GM19240 (cell line): ENCODE measurements around the gene SERPINA10.

DNA sequence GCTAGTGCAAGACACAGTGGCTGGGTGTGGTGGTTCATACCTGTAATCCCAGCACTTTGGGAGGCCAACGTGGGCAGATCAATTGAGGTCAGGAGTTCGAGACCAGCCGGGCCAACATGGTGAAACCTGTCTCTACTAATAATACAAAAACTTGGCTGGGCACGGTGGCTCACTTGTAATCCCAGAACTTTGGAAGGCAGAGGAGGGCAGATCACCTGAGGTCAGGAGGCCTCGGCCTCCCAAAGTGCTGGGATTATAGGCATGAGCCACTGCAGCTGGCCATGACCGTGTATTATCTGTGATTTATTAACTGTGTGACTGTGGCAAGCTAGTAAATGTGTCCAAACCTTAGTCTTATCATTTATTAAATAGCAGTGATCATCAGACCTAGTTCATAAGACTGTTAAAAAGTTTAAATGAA, 7.1 kb upstream of the ITPK1 start:
- RRBS = no CpG with 5 or more reads among the region's 6 CpGs

DNA sequence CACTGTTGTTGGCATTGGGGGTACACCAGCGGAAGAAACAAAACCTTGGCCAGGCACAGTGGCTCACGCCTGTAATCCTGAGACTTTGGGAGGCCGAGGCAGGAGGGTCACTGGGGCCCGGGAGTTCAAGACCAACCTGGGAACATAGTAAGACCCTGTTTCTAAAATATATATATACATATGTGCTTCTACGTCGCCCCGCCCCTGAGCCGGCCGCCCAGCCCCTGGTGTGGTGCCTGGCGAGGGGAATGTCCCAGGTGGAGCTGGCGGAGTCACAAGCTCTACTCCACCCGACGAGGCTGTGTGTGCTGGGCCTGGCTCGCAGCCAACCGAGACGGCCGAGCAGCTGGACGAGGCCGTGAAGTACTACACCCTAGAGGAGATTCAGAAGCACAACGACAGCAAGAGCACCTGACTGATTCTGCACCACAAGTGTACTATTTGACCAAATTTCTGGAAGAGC, 22.1 kb upstream of the ITPK1 start:
- RRBS = no CpG with 5 or more reads among the region's 20 CpGs

DNA sequence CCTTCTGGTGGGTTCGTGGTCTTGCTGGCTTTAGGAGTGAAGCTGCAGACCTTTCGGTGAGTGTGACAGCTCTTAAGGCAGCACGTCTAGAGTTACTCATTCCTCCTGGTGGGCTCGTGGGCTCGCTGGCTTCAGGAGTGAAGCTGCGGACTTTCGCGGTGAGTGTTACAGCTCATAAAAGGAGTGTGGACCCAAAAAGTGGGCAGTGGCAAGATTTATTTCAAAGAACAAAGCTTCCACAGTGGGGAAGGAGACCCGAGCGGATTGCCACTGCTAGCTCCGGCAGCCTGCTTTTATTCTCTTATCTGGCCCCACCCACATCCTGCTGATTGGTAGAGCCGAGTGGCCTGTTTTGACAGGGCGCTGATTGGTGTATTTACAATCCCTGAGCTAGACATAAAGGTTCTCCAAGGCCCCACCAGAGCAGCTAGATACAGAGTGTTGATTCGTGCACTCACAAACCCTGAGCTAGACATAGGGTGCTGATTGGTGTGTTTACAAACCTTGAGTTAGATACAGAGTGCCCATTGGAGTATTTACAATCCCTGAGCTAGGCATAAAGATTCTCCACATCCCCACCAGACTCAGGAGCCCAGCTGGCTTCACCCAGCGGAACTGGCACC, 15.1 kb downstream of the MOAP1 start:
- RRBS = no CpG with 5 or more reads among the region's 15 CpGs

- RRBS = 63% methylated on average over 4 of the region's 9 CpGs
These were observed 10.6 kb downstream of the MOAP1 start for GRCh38 chr14:93173983-93174595.

DNA sequence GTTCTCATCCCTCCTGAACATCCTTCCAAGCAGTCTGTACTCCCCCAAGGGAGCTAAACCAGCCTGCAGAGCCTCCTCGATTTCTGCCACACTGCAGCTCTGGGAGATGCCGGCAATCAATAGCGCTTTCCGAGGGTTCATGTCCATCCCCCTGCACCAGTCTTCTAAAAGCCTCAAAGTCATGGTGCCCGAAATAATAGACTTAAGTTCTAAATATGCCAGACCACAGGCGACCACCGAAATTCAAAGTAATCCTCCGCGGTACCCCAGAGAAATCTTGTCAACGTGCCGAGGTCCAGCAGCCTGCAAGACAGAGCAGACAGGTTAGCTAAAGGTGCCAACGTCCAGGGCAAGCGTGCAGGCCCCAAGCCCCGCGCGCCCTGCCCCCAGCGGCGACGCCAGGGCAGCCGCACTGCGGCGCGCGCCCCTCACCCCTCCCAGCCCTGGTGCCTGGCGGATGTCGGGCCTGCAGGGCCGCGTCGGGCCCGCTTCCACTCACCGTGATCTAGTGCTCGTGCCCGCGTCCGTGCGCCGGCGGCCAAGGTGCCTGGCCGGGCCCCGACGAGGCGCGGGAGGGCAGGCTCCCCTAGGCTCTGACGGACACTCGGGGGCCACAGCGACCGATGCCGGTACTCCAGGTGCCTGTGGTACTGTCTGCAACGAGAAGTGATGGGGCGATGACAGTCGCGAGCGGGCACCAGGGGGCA, 484 bp downstream of the MOAP1 start:
- RRBS = 2% methylated on average over 10 of the region's 53 CpGs

DNA sequence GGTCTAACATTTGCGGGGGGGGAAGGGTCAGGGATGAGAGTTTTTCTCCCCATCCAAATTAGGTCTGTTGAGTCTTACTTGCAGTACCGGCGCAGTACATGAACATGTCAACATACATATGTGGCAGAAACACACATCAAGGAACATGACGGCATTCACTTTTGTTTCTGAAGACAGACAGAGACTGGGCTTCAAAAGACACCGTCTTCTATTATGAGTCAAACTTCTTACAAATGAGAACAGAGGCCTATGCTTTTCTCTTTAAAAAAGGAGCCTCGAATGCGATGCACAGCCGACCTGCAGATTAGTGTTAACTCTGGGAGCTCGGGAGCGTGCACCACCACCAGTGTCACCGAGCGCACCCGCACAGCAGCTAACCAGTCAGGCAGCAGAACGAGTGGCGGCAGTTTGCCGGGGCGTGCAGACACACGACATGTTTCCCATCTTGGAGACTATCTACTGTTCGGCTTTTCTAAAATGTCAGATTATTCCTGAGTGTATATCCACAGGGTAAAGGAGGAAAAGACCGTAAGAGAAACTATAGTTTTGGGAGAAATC, 32.9 kb downstream of the UBR7 start:
- RRBS = no CpG with 5 or more reads among the region's 20 CpGs

DNA sequence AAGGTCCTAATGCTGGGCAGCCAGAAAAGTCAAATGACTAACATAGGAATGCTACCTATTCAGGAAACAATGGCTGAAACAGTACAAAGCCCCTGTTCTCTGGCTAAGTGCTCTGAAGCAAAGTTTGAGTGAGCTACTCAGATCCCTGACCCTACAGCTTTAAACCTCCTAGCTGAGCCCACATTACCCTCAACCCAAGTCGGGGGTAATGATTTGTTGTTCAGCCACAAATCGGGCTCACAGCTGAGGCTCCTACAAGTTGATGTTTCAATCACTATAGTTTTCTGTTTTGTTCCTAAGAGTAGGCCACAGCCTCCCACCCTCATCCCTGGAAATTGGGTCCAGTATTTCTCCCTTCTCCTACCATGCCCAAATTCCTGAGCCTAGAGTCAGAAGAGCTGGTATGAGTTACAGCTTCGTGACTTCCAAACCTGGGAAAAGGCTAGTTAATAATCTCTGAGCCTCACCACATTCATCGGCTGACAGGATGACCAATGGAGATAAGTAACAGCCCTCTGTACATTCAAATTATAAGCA, 46.5 kb downstream of the BTBD7 start:
- RRBS = no CpG with 5 or more reads among the region's 4 CpGs

GRCh38 chr14:93329849-93330911, 2.7 kb downstream of the BTBD7 start:
- RRBS = no CpG with 5 or more reads among the region's 7 CpGs

DNA sequence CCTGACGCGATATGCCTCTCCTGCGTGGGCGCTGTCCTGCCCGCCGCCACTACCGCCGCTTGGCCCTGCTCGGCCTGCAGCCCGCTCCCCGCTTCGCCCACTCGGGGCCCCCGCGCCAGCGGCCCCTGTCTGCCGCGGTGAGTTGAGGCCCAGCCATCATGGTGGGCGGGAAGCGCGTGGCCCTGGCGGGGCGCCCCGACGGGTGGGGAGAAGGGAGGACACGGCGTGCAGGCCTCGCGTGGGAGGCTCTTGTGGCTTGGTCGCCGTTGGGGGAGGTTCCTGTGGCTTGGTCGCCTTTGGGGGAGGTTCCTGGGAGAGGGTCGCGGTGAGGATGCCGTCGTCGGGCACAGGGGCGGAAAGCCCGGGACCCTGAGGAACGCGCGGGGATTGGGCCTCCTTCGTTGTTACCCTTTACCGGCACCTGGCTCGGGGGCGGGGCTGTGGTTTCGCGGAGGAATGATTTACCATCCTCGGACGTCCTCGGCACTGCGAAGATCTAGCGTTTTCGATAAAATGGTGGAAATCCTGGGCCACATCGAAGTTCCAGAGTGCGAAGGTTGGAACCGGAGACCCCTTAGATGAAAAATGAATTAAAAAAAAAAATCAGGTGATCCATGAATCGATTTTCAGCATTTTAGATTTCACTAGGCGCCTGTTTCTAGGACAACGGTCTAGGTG, 415 bp downstream of the COX8C start:
- RRBS = 88% methylated on average over 6 of the region's 60 CpGs

- RRBS = no CpG with 5 or more reads among the region's 2 CpGs
These were observed 103.2 kb downstream of the UNC79 start for GRCh38 chr14:93533752-93534444.

- RRBS = no CpG with 5 or more reads among the region's 5 CpGs
These were observed 162.1 kb downstream of the UNC79 start for GRCh38 chr14:93592732-93593402.

DNA sequence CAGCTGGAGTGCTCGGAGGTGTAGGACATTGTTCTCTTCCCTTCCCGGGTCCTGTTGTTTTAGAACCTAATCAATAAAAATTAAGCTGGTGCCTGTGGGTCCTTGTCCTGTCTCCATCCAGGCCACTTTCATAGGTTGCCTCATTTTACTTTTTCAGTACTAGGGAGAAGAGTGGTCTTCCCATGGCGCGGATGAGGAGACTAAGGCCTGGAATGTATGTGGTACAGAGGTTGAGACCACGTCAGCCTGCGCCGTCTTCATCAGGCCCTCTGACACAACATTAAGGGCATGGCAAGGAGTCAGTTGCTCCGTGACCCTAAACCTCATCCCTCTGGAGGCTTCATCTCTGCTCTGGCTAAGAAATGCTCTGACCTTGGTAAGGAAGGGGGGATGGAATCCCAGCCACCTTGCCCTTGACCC, 4.0 kb downstream of the ASB2 start:
- RRBS = no CpG with 5 or more reads among the region's 8 CpGs

GRCh38 chr14:93987361-93988162, 9.5 kb upstream of the CCDC197 start:
- RRBS = no CpG with 5 or more reads among the region's 16 CpGs

DNA sequence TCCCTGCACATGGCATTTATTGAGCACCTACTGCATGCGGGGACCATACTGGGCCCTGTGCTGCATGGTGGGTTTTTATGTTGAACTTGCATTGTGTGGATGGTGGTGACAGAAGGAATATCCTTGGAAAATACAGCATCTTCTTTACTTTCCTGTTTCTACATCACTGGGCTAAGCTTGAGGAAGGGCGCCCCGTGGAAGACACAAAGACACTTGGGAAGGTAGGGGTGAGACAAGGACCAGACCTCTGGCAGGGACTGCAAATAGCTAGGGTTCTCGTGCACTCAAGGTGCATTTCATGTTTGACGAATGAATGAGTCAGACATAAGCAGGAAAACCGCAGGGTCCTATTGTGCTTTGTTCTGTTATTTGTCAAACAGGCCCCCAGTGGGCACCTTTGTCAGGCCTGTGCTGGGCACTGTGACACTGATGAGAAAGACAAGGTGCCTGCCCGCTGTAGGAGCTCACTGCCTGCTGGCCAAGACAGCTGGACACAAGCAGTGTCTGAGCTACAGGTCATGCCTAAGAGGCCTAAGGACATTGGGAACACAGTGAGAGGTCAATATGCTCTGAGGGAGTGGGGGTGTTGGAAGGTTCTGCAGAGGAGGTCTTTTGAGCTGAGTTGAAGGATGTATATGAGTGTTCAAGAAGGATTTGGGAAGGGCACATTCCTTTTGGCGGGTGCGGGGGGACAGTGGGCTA, 2.3 kb downstream of the OTUB2 start:
- RRBS = no CpG with 5 or more reads among the region's 9 CpGs

DNA sequence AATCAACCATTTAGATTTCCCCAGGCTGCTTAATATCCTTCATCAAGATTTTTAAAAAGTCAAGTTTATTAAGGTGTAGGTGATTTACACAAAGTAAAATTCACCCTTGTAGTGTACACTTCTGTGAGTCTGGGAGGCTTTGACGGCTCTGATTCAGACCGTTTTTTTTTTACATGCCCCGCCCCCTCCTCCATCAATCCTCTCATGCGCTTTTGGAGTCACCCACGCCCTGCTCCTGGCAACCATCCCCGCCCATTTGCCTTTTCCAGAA, 632 bp upstream of the IFI27L2 start:
- RRBS = no CpG with 5 or more reads among the region's 6 CpGs

- RRBS = no CpG with 5 or more reads among the region's 9 CpGs
These were observed at the start of gene SERPINA10 for GRCh38 chr14:94292995-94293596. SERPINA10 (minus strand) TSS chr14:94293268.

GRCh38 chr14:94353739-94354055, 30.6 kb upstream of the SERPINA6 start:
- RRBS = no CpG with 5 or more reads among the region's 2 CpGs

DNA sequence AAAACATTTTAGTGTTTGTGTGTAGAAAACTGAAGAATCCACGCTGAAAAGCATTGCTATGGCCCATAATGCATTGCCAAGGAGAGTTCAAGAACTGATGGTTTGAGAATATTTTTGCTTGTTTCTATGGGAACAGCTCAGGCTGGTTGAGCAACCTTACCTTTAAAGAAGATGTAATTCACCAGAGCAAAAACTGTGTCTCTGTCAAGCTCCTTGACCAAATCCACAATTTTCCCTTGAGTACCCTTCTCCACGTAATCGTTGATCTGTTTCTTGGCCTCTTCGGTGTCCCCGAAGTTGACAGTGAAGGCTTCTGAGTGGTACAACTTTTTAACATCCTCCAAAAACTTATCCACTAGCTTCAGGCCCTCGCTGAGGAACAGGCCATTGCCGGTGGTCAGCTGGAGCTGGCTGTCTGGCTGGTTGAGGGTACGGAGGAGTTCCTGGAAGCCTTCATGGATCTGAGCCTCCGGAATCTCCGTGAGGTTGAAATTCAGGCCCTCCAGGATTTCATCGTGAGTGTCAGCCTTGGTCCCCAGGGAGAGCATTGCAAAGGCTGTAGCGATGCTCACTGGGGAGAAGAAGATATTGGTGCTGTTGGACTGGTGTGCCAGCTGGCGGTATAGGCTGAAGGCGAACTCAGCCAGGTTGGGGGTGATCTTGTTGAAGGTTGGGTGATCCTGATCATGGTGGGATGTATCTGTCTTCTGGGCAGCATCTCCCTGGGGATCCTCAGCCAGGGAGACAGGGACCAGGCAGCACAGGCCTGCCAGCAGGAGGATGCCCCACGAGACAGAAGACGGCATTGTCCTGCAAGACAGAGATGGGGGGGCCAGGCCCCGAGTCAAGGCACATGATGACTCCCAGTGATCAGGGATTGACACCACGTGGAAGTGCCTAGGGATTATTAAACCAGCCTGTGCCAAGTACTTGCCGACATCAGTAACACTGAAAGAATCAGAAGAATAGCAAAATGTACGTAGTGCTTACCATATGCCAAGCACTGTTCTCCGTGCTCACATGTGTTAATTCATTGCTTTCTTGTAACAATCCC, 5.6 kb downstream of the SERPINA1 start:
- RRBS = 87% methylated on average over 2 of the region's 21 CpGs

- RRBS = no CpG with 5 or more reads among the region's 8 CpGs
These were observed 1.2 kb downstream of the SERPINA1 start for GRCh38 chr14:94387013-94387798.

GRCh38 chr14:94395371-94395610, 6.9 kb upstream of the SERPINA1 start:
- RRBS = no CpG with 5 or more reads among the region's 3 CpGs